Duodenum (tissue), 1 donor: ENCODE measurements around the genes SLFNL1 and ZMYND12.

DNA sequence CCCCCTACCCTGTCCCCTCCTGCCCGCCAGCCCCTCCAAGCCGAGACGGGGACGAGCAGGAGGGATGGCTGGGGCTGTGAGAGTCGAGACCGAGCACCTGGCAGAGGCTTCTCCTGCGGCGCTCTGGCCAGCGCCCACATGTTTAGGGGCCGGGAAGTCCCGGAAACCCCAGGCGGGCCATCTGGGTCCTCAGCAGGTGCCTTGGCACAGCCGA is 3.2 kb upstream of the RIMS3 start:
- PRO-cap, result no peak

GRCh38 chr1:40716504-40717137 is 25.1 kb downstream of the NFYC start:
- PRO-cap, result no peak

DNA sequence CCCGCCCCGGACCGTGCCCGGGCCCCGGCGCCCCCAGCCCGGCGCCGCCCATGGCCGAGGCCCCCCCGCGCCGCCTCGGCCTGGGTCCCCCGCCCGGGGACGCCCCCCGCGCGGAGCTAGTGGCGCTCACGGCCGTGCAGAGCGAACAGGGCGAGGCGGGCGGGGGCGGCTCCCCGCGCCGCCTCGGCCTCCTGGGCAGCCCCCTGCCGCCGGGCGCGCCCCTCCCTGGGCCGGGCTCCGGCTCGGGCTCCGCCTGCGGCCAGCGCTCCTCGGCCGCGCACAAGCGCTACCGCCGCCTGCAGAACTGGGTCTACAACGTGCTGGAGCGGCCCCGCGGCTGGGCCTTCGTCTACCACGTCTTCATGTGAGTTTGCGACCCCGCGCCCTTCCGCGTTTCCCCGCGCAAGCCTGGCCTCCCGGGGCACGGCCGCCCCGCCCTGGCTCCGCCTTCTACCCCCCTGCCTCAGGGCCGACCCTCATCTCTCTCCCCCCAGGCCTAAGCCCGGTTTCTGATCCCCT is 516 bp downstream of the KCNQ4 start:
- PRO-cap, result no peak

DNA sequence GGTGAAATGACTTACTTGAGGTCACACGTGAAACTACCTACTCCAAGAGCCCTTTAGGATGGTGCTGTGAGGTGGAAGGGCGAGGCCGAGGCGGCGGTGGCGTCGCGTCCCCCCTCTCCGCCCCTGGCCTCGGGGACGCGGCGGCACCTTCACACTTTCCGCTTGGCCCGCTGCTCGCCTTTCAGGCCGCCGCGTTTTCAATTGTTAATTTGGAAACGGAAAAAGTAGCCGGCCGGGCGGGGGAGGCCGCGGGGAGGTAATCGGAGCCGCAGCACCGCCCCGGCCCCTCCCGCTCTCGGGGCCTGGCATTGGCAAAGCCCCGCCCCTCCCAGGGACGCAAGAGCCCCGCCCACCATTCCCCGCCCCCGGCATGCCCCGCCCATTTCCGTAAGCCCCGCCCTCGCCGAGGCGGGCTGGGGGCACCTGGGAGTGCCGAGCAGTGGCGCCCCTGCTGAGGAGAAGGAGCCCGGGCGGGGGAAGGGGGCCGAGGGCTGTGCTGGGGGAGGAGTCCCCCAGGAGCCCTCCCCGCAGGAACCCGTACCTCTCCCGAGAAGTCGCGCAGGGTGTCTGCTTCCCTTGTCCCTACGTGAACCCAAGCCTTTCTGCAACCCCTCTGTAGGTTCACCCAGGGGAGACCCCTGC is 18.7 kb downstream of the KCNQ4 start:
- PRO-cap, result unidirectional peak, minus-strand start at position 198 of the sequence

GRCh38 chr1:40807956-40808447 is 24.4 kb downstream of the KCNQ4 start:
- PRO-cap, result no peak

DNA sequence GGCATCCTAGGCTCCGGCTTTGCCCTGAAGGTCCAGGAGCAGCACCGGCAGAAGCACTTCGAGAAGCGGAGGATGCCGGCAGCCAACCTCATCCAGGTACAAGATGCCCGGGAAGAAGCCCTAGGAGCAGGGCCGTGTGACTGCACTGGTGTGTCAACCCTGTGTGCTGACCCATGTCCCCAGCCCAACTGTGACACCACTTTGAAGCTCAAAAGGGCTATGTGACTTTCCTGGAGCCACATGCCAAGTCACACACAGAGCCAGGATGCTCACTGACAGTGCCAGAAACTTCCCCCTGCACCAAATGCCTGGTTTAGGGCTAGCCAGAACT is 36.5 kb downstream of the KCNQ4 start:
- PRO-cap, result no peak

GRCh38 chr1:40901838-40902568 is 39.8 kb upstream of the CITED4 start:
- PRO-cap, result no peak

DNA sequence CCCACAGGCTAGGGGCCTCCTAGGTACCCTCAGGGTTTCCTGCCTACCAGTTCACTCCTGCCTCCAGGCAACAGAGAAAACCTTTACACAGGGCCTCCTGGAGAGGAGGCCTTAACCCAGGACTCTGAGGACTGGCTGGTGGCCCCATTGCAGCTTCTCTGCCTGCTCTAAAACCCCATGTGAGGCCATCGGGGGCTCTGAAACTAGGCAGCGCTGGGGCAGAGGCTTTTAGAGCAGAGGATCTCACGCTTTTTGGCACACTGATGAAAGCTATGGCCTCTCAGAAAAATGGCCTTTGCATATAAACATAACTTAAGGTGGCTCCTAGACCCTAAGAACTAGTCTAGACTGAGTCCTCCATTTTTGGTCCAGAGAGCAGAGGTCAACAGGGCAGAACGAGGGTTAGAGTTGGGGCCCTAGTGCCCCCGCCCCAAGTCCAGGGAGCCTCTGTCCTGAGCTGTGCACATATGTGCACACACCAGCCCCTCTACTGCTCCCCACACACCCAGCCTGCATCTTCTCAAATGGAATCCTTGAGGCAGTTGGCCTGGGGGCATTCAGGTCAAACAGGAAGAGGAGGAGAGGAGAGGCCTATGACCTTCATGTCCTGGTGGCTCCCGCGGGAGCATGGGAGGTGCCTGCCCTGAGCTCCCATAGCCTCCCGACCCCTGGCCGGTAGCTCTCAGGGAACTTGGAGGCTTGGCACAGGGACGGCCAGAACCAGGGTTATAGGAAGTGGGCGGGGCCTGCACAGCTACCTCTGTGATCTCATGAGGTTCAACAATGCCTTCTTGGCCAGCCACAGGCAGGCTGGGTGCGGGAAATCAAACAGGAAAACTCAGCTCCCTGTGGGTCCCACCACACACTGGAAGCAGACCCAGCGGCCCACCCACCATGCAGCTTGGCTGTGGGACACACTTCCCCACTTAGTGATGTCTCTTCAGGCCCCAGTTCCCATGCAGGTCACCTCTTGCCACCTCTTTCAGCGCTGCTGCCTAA is at the start of gene SLFNL1:
Gene SLFNL1, minus strand, starts transcription at position 701 of the 999 bp plus-strand sequence.
- PRO-cap, result no peak

- PRO-cap, result no peak
Measured at GRCh38 chr1:41109136-41110353, 88.0 kb upstream of the SLFNL1 start.

DNA sequence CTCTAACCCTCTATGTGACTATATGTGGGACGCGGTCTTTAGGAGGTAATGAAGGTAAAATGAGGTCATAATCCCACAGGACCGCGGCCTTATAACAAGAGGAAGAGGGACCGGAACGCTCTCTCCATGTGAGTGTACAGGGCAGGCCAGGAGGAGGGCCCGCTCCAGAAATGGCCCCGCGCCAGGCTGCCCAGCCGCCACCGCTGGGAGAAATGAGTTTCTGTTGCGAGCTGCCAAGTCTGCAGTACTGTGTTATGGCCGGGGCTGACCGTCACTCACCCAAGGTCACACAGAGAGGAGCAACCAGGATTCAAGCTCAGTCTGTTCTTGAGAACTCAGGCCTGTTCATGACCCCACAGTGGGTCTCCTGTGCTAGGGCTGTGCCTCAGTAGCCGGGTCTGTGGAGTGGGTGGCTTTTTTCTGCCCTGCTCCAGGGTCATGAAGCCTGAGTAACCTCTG is 52.1 kb downstream of the EDN2 start:
- PRO-cap, result no peak

- PRO-cap, result unidirectional peak, plus-strand start at chr1:41662766
Measured at GRCh38 chr1:41662558-41663238, 178.2 kb upstream of the EDN2 start.

GRCh38 chr1:41672094-41673052 is 187.9 kb upstream of the EDN2 start:
- PRO-cap, result no peak

DNA sequence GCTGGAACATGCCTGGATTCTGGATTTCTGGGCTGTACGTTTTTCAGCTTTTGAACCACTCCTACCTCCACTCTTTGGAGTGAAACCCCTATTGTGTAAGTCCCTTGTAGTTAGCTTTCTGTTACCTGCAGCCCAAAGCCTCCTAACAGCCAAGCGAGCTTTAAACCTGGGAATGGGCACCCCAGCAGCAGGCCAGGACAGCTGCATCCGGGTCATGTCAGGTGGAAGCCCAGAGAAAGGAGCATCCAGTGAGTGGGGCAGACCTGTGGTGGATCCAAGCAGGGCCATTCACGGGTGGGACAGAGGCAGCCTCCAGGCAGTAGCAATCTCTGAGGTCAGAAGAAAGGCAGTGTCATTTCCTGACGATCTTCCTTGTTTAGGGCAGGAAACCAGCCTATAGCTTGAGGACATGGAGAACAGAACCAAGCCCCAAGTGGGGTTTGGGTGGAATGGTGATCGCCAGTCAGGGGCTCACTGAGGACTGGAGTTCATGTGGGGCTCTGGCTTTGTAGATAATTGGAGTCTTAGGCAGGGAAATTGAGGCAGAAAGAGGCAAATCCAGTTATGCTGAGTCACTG is 209.5 kb downstream of the HIVEP3 start:
- PRO-cap, result no peak

DNA sequence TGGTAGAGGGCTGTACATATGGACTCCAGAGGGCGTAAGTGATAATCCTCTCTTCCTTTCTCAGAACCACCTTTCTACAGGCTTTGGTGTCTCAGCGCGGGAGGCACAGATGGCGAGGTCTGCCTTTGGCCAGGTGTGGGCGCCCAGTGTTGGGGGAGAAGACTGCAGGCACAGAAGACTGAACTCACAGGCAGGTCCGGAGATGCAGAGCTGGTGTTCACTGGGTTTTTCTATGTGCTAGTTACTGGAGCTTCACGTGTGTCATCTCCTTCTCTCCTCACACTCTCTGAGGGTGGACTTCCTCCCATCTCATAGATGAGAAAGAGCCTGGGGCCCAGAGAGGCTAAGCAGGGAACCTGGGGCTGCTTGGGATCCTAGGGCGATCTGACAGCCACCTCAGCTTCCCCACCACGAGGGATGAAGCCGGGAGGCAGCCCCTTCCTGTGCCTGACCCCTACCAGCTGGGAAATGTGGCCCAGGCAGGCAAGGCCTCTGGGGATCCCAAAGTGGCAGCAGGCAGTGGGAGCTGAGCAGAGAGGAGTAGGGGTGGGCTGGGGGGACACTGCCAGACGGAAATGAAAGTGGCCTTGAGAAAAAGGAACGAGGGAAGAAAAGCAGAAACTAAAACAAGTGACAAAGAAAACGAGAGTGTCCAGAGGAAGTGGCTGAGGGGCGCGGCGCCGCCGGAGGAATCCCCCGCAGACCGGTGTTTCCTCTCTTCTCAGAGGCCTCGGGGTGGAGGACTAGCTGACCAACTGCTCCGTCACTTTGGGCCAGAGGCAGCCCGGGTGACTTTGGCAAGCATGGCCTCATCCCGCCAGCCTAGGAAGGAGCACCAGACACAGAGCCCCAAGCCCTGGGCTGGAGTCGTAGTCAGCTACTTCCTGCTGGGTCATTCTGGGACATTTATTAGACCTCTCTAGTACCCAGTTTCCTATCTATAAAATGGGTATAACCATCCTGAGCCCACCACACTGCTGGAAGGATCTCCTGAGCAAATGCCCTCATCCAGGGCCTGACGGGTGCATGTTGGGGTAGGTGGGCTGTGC is 191.5 kb downstream of the HIVEP3 start:
- PRO-cap, result no peak

DNA sequence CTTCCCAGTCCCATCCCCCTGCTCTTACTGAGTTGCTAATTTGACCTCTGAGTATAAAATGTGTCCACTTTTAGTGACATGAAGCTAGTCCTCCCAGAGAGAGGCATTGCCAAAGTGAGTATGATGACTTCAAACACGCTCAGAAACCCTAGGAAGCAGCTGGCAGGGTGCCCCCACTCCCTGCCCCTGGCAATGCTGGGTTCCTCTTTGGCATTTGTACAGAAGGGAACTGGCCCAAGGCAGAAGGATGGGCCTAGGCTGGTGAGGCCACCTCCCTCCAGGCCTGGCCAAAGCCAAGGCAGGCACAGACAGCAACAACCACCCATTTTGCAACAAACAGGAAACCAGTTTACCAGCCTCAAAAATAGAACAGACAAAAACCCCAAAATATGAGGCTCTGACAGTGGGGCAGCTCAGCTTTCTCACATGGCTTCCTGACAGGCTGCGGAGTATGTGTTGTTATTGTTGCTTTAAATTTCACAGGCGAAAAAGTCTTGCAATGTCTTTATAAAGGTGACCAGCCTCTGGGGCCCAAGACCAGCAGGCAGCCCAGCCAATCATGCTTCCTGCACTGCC is 115.8 kb downstream of the HIVEP3 start:
- PRO-cap, result no peak

- PRO-cap, result no peak
Measured at GRCh38 chr1:41868167-41868764, 50.5 kb downstream of the HIVEP3 start.

DNA sequence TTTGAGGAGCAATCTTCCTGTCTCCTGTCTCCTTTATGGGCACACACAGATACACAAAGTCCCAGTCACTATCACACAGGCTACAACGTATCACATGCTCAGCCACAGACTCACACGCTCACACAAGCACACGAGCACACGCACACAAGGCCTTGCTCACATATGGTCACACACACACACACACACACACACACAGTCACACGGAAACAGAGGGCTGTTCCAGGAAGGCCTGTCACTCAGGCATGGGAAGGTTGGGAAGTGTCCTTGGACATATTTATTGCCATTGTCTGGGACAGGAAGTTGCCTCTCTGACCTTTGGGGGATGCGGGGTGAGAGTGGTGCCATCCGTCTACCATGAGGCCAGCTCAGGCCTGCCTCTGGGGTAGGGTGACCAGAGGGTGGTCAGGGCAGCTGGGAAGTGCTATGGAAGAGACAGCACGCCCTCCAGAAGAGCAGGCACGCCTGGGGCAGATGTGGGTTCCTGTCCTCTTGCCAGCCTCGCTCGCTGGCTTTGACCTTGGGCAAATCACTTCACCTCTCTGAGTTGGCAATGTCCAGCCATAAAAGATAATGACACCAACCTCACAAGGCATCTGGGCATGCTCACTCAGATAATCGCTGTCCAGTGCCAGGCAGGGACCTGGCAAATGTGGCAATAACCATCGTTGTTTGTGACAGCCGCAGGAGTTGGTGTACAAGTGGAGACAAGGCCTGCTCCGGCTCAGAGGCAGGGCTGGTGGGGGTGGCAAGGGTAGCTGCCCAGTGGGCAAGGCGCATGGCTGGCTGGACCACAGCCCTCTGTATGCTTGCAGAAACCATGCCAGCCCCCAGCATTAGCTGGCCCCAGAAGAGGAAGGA is 8.0 kb upstream of the GUCA2A start:
- PRO-cap, result no peak

- PRO-cap, result no peak
Measured at GRCh38 chr1:42298681-42299801, 36.0 kb downstream of the FOXJ3 start.

DNA sequence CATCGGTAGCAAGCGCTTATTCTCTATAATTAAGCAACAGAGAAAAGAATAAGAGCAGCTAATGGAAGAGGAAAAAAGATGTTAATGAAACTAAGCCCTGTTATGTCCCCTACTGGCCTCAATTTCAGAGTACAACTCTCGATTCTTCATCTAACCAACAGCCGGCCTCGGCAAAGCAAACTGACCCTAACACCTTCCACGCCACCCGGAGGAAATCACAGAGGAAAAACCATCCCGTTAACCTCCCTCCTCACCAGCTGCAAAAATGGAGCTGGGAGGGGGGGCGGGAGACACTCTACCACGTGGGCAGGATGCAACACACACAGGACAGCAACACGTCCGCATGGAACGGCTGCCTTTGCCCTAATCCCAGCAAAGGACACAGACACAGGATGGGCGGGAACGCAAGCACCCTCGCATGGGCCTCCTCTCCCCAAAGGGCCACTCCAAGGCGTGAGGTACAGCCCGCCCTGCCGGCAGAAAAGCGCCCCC is 846 bp downstream of the FOXJ3 start:
- PRO-cap, result unidirectional peak, plus-strand start at position 384 of the sequence

- PRO-cap, result bidirectional peak, plus-strand start at chr1:42456107, minus-strand start at chr1:42455958; unidirectional peak, plus-strand start at chr1:42456107
Measured at GRCh38 chr1:42455784-42456147, at the start of gene ZMYND12. Gene ZMYND12 (minus strand): TSS chr1:42456022.